ENCODE results near the gene H3Y2.

DNA sequence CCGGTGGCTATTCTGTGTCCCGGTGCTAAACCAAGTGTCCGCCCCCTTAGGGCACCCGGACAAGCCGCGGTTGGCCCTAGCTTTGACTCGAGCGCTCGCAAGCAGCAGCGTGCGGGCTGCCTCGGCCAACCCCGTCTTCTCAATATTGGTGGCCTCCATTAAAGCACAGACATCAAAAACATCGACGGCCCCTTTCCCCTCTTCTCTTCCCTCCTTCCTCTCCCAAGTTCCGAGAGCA, 1.1 kb upstream of the BASP1 start:
- RRBS, result no CpG with 5 or more reads among the region's 16 CpGs

GRCh38 chr5:17400958-17401469, 90.9 kb downstream of the H3Y2 start:
- RRBS, result no CpG with 5 or more reads among the region's 8 CpGs

DNA sequence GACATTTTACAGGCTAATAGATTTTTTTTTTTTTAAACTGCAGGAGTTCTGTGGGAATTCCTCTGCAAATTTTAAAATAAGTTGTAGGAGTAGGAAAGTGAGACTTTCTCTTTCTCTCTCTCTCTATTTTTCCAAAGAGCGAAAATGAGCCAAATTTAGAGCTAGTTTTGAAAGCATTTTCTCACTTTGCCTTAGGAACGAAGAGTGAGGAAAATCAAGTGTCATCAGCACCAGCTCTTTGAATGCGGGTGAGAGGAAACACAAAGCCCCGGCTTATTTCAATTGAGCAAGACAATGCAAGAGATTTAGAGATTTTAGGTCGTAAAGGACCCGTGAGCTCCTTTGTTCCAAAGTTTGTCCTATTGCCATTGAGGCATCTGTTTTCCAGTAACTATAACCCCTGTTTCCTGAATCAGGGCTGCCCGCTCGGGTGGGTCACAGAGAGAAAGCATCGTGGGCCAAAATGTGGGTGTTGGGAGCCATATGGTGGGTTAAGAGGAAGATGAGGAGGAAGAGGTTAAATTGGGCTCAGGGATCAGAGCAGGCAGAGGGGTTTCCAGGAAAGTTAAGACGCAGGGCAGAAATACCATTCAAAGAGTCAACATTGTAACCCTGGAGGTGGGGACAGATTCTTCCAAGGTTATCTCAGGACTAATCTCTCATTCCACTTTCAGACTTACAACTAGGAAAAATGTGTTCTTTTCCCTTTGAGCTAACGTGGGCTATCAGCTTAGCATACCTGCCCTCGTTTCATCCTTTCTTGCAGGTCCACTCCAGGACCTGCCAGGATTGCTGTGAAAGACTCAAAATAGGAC, 89.6 kb downstream of the H3Y2 start:
- RRBS, result no CpG with 5 or more reads among the region's 12 CpGs

DNA sequence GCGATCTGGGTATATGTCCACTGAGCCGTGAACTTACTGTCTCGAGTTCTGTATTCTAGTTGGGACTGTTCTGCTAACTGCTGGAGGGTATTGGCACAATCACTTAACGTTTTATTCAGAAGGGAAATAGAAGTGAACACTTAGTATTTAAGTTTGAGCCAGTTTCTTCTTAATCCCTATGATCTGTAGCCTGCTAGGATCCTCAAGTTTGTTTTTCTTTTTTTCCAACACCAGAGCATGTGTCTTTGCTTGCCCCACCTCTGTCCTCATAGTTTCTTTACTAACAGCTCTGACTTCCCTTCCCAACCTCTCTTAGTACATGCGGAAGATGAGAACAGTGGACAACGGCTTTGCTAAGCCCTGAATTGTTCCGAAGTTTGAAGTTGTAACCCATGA, 55.6 kb downstream of the H3Y2 start:
- RRBS, result no CpG with 5 or more reads among the region's 7 CpGs

- RRBS, result no CpG with 5 or more reads among the region's 8 CpGs
Observed at GRCh38 chr5:17491831-17492190, at the start of gene H3Y2. H3Y2 (minus strand) TSS chr5:17492076.

DNA sequence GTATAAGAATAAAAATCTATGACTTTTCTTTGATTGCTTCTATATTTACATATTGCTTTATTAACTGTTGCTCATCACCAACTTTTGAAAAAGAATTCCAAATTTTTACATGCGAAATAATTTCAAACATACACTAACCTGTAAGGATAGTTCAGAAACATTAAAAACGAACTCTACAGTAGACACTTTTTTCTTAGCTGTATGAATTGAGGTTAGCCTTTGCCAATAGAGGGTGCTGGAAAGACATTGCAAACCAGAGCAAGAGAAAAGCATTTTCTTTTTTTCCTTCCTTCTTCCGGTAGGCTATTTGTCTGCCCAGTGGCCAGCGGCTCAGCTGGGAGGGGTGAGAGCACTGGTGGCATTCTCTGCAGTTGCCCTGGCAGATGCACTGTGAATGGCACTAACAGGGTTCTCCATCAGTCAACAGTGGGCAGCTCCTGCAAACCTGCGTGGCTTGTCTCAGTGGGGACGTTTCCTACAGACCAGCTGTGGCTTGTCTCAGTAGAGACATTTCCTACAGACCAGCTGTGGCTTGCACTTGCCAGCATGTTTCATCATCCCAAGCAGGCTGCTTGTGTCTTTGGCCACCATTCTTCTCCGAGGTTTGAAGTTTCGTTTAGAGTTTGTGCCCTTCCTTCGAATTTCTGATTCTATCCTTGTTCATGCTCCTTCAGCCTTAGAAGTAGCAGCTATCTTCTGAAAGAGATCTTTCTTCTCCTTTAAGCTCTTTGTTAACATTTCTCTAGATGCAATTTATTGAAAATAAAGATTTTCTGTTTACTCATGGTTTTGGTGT, 984.5 kb upstream of the CDH18 start:
- RRBS, result no CpG with 5 or more reads among the region's 9 CpGs

GRCh38 chr5:22714058-22714328, 139.2 kb downstream of the CDH12 start:
- RRBS, result no CpG with 5 or more reads among the region's 3 CpGs

- RRBS, result no CpG with 5 or more reads among the region's 2 CpGs
Observed at GRCh38 chr5:23886426-23886713, 379.0 kb downstream of the PRDM9 start.

DNA sequence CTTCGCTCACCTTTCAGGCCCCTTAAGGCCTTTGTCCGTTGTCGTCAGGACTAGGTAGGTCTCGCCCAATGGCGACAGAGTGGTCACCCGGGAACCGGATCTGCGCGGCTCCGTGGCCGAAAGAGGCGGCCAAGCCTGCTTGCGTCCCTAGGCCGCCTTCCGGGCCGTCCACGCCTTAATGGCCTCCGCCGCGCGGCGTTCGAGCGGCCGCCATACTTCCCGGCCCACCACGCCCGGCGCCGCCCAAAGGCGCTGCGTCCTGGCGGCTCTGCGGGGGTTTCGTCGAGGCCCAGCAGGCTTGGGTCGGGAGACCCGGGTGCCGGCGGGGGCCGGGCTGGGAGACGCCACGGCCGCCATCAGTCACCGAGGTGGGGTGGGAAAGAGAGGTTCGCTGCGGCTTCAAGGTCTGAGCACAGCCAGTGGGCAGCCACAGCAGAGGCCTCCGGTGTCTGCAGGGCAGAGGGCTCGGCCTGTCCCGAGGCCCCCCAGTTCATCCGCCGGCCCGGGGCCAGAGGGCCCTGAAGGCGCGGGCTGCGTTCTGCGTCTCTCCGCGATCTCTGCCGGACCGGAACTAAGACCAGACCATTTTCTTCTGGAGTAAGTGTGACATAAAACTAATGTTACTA, 545.8 kb upstream of the CDH10 start:
- RRBS, result 96% methylated on average over 11 of the region's 61 CpGs

- RRBS, result 100% methylated on average over 3 of the region's 33 CpGs
Observed at GRCh38 chr5:28927399-28927773, 1889.0 kb upstream of the CDH9 start.

DNA sequence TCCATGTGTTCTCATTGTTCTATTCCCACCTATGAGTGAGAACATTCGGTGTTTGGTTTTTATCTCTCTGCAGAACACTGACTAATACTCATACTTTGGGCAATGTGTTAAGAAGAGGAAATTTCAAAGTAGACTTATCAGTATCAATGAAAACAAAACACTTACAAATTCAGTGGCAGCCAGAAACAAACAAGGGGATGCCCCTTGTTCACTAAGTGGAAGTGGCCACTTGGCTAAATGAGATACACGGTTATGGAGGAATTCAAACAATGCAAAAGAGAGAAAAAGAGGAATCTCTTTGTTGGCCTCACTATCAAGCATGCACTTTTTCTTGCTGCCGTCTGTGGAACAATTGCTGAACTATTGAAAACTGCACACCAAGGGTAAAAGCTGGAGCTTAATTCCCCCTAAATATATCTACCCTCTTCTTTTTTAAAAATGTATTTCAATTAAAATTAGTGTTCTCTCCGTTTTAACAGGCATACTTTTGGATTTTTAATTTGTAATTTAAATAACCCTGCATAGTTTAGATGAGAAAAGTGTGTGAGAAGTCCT, 2044.9 kb upstream of the CDH6 start:
- RRBS, result no CpG with 5 or more reads among the region's 4 CpGs

DNA sequence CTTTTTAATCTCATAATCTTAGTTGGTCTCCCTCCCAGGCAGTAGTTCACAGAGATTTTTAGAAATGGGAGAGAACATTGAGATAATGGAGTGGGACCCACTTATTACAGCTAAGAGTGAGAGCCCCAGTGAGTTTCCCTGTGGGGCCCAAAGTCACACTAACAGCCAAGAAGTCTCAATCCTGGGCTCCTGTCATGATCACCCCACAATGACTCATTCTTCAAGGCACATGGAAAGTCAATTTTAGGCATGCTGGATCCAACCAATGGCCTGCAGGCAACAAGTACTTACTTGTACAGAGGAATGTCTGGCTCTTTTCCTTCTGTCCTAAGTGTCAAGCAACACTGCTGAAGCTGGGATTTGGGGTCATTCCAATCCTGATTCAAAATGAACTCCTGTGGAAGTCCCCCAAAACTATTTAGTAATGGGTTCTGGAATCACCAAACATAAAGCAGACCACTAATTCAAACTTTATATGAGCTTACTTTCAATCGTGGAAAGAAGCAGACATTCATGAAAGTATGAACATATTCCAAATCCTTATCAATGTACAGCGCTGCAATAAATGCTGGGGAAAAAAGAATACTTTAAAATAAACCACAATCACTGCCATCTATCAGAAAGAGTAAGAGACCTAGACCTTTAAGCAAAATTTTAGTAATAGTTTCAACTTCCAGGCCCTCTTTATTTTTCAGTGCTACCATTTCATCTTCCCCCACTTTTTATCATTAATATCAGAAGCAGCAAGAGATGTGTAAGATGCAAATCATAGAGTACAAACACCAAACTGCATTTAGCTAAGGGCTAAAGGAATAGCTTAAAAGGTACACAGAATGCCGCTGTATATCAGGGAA, 122.9 kb downstream of the DROSHA start:
- RRBS, result no CpG with 5 or more reads among the region's 3 CpGs

DNA sequence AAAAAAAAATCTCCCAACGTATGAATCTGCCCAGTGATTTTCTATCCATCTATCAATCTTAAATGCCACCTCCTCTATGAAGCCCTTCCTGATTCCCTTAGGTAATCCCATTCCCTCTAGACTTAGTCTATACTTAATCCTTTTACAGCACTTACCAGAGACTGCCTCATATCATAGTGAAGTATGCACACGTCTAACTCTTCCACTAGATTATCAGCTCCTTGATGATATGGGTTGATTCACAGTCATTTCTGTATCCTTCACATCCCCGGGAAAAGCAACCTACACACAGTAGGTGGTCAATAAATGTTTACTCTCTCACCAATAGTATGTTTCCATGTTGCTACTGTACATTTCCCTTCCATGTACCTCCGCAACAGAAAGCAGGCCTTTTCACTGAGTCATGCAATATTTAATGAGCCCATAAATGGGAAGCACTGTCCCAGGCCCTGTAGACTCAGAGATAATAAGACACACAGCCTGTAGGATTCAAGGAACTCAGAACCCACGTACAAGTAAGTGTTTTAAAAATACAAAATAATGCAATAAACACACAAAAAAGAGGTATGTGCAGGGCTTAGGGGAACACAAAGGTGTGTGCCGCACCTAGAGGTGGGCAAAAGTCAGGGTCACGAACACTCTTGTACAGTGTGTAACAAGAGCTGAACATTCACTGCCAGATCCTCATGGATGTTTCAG, 1.1 kb downstream of the DROSHA start:
- RRBS, result no CpG with 5 or more reads among the region's 7 CpGs

DNA sequence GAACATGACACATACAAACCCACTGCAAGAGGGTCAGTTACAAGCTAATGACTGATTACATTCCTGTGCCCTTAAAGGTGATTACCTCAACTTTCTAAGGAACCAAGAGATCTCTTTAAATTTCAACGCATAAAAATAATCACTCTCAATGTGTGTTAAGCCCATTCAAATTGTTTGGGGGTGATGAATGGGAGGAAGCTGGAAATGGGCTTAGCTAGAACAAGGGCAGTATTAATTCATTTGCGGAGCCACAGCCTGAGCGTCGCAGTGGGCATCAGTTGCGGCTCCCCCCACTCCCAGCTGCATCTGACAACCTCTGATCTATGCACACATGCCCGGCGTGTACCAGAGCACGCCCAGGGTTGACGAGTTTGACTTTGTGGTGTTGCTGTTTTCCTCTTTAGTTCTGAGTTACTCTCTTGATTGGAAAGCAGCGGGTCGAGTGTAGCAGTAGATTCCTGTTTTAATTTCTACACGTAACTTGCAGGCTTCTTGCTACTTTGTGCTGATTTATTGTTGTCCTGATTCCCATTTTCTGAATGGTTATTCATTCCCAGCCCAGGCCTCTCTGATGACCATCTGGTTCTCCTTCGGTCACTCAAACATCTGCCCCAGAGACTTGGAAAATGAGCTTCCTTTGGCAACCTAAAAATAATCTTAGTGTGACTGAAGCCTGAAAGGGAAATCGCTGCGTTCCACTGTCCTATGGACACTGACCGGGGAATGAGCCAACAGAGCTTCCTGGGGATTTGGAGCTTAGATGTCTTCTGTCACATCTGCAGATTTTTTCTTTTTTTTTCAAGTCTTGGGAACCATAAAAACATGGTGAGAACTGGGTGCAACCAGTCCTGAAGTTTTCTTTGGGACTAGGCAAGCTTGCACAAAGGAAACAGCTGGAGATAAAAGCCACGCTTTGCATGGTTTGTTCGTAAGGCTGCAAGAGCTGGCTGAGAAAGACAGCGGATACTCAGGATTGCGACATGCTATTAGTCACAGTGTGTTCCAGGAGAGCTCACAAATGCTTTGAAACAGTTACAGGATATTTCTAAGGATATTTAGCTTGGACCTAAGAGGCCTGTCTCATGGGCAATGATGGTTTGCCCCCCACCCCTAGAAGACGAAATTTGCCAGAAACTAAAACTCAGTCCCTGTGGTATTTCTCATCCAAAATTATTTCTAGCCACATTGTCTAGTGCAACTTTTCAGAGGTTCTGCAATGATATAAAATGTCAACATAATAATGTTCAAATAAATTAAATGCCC, 146.4 kb downstream of the GOLPH3 start:
- RRBS, result no CpG with 5 or more reads among the region's 21 CpGs

- RRBS, result no CpG with 5 or more reads among the region's 5 CpGs
Observed at GRCh38 chr5:32030677-32031102, 143.4 kb downstream of the GOLPH3 start.

DNA sequence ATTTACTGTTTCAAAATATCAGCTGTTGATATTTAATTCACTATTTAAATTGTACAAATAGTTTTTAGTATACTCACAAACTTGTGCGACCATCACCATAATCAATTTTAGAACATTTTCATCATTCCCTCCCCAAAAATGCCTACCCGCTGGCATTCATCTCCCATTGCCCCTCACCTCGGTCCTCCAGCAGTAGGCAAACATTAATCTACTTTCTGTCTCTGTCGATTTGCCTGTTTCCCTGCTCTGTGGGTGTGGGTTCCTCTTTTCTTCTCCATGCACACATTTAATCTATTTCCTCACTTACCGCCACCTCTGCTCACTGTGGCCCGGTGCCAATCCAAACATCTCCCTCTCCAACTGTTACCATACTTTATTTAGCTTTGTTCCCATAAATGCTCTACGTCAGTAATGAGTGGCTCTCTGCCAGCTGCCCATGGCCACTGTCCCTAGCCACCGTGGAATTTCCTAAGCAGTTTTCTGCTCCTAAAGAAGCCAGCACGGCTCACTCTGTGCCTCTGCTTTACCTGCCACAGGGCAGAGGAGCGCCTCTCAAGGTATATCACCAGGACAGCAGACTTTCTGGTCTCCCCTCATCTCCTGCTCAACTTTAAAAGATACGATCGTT, 19.4 kb upstream of the GOLPH3 start:
- RRBS, result no CpG with 5 or more reads among the region's 12 CpGs

DNA sequence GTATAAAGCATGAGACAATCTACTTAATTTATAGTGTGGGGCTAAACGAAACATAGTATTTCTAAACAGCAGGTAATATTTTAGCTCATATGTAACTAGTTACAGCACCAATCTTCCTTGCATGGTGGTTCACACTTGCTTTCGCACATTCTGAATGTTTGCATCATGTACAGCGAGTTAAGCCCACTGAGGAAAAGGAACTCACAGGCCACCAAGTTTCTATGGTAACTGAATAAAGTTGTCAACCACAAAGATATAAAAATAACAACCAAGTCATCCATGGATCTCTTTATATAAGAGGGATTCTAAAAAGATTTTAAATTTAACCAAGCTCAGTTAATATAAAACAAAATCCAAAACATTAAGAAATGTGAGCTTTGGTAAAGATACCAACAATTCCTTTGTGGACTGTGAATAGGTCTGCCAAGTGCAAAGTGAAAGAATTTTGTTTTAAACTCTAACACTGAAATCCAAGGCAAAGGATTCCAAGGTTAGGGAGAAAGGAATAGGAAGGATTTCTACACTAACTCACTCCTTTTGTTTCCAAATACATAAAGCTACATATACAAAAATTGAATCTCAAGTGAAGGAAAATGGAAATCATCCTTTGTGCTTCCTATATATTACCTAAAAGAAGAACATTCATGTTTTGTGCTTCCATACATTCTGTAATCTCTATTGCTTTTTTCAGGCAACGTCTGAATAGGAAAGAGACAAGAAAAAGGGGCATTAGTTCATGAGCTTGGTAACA, 67.5 kb upstream of the GOLPH3 start:
- RRBS, result no CpG with 5 or more reads among the region's 4 CpGs

GRCh38 chr5:32251375-32251583, 61.5 kb downstream of the MTMR12 start:
- RRBS, result no CpG with 5 or more reads among the region's 2 CpGs

DNA sequence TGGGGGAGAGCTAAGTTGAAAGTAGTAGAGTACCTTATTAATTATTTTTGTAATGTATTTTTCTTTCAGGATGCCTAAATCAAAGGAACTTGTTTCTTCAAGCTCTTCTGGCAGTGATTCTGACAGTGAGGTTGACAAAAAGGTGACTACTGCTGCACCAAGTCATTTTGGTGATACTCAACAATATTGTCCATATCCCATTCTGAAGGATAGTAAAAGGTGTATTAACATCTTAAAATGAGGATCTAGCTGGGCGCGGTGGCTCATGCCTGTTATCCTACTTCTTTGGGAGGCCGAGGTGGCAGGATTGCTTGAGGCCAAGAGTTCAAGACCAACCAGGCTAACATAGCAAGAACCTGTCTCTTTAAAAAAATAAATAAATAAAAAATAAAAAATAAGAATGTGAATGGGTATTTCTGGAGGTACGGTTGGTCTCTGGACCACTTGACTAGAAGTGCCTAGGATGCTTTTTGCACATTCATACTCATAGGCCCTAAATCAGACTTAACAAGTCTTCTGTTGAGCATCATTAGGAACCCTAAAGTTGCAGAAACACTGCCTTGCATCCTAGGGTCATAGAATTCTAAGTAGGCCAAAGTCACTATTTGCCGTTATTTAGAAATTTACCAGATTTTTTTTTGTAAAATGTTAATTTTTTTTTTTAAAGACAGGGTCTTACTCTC, 3.2 kb downstream of the SUB1 start:
- RRBS, result no CpG with 5 or more reads among the region's 5 CpGs

GRCh38 chr5:32709590-32710317, 1.4 kb upstream of the NPR3 start:
- RRBS, result no CpG with 5 or more reads among the region's 43 CpGs